Peritoneum (tissue), 1 donor: ENCODE measurements around a stretch of chr3.

DNA sequence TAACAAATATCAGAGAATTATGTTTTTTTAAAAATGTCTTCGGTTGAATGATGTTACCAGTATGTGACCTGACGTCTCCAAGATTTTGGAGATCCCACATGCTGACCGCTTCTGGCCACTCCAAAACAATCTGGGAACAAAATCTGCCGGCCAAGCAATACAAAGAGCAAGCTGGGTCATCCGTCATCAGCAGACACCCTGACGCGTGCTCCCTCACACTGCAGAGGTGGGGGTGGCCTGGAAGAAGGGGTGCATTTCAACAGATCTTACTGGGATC lies 33.6 kb downstream of the HES1 start:
- PRO-cap: no peak

DNA sequence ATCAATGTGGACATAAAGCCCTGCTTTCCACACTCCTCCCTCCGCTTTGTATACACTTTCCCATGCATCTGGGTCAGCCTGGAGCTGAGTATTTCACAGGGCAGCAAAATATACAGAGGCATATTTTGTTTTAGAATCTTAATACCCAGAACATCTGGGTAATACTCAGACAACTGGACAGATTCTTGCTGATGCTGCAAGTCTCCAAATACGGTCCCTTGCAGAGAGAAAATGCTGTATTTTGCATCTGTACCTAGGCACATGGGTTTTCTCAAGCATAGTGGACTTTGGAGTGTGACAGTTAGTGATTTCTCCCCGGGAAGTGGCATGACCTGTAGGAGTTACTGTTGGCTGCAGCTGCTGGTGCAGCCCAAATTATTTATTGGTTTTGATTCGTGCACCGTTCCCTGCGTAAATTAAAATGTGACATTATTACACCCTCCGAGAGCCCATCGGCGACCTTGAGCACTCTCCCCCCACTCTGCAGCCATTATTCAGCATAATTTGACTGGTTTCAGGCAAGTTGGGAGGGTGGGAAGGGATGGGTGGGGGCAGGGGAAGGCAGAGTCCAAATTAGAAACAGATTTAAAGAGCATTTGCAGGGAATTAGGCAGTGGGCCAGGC lies 100.9 kb downstream of the CPN2 start:
- PRO-cap: no peak

- PRO-cap: no peak
Measured at GRCh38 chr3:194252923-194253358, 98.2 kb downstream of the CPN2 start.

- PRO-cap: no peak
Measured at GRCh38 chr3:194267323-194267763, 83.8 kb downstream of the CPN2 start.

DNA sequence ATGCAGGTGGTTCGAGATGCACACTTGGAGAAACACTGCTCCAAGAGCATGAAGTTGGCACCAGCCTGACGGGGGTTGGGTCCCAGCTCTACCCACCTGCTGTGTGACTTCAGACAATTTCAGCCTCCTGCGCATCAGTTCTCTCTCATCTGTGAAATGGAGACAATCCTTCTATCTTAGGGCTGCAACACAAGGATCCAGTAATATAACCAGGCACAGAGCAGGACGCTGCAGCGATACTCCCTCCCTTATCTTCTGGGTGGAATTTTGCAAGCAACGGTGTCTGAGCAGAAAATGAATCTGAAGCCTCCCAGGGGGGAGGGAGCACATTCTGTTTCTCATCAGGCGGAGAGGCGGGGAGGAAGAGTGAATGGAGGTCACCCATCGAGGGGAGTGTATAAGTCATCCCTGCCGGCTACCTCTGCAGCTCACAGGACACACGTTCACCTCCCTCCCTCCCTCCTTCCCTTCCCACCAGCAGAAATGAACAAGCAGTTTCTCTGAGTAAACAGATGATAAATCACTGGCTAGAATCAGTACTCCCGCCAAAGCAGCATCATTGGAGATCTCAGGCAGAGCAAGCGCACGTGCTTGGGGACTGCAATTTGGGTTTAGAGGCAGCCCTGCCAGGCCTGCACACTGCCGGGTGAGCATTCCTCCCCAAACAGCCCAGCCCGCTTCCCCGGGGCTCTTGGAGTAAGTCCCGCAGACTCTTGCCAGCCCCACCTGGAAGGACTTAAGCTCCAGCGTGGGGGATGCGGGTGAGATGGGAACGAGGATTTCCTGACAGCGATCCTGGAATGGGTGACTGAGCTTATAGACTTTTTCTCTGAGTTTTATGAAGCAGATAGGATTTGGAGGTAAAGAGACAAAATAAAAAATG lies 38.4 kb downstream of the CPN2 start:
- PRO-cap: no peak

DNA sequence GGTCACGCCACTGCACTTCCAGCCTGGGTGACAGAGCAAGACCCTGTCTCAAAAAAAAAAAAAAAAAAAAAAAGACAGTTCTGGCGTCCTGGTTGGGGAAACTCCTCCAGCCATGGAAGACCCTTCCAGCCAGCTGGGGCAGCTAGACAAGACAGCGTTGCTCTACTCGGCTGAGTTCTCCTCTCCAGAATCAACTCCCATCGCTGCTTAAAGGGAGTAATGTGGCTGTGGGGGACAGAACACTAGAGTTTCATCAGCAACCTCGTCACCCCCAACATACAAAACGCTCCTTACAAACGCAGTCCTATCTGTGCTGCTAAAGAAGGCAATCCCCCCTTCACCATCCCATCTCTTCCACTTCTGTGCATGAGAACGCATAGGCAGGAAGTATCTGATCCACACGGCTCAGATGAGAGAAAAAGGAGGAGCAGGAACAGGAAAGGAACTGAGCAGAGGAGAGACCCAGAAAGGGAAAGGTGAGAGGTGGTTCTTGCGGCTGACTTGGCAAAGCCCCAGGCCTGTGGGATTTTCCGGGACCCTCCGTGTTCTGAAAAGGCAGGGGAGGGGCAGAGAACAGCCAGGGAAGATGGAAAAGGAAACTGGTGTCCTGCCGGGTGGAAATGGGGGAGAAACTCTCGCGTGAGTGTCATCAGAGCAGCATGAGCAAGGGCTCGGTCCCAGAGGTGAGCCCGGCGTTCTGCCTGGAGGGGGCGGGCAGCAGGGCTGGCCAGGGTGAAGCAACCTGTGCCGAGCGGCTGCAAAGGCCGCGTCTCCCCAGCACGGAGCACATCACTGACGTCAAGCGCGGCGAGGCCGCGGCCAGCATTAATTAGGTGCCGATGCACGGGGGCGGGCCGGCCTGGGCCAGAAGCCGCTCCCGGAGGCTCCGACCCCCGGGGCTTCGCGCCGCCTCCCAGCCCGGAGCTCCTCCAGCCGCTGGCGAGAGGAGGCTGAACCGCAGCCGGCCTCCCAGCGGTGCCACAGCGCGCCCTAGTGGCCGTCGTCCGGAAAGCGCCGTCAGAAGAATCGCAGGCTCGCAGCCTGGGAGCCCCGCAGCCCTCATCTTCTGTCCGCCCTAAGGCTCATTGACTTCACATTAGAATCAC lies 35.9 kb downstream of the CPN2 start:
- PRO-cap: no peak

- PRO-cap: no peak
Measured at GRCh38 chr3:194323459-194324853, 27.2 kb downstream of the CPN2 start.

- PRO-cap: no peak
Measured at GRCh38 chr3:194330423-194331190, 20.5 kb downstream of the CPN2 start.

GRCh38 chr3:194467999-194468934 lies 18.5 kb downstream of the ATP13A3 start:
- PRO-cap: no peak

- PRO-cap: no peak
Measured at GRCh38 chr3:194572094-194572803, 61.0 kb downstream of the TMEM44 start.

DNA sequence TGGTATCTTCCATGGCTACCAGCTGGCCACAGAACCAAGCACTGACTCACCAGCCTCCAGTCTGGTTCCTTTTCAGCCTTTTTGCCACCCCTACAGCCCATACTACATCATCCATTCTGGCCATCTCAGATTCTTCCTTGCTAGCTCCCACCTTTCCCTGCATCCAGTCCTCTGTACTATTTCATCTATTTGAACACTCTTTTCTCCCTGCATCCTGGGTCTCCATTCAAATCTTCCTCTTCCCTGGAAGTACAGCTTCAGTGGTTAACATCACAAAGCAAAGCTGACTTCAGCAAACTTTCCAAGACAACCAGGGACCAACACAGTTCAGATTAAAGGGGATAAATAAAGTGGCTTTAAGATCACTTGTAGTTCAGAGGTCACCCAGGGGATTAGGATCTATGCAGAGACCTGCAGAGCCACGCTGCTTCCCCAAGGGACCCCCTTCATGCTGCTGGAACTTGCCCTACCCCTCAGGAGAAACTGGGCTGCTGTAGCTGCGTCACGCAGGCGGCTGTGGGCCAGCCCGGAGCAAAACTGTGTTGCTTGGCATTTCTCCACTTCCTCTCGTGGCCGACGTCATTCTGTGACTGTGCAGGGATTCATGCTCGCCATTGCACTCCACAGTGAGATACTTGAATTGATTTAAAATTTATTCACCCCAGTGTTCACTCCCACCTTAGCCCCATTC lies 46.0 kb downstream of the TMEM44 start:
- PRO-cap: no peak

- PRO-cap: no peak
Measured at GRCh38 chr3:194715025-194715899, 29.6 kb downstream of the FAM43A start.

- PRO-cap: no peak
Measured at GRCh38 chr3:194856233-194856697, 170.6 kb downstream of the FAM43A start.

DNA sequence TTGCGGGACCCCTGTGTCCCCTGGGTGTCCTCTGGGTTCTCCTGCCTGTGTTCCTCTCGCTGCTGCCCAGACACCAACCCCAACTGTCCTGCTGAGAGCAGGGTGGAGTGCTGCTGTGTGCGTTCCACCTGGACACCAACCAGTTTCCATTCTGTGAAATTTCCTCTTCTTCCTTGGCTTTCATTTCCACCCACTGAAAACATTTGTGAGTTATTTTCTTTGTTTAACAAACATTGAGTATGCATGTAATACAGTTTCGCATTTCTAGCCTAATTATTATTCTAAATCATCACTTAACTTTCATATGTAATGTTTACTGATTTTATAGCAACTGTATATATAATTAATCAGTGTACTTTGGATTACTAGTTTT lies 266.6 kb downstream of the FAM43A start:
- PRO-cap: no peak

DNA sequence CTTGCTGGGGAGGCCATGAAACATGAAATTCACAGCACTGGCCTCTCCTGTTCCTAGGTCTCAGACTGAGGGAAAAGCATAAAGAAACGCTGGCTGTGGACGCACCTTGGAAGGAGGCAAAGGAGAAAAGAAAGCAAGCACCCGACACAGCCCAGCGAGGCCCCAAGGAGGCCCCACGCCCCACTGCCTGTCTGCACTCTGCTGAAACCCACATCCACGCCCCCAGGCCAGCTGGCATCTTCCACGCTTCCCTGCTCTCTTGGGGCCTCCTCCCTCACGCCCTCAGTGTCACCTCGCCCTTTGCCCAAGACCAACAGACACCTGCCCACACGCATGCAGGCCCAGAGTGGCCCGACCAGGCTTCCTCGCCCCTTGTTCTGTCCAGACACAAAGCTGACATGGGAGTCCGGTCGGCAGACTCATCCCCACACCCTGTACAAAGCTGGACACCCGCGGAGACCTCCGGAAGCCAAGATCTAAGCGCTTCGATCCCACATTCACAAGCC lies 176.8 kb downstream of the XXYLT1 start:
- PRO-cap: no peak

DNA sequence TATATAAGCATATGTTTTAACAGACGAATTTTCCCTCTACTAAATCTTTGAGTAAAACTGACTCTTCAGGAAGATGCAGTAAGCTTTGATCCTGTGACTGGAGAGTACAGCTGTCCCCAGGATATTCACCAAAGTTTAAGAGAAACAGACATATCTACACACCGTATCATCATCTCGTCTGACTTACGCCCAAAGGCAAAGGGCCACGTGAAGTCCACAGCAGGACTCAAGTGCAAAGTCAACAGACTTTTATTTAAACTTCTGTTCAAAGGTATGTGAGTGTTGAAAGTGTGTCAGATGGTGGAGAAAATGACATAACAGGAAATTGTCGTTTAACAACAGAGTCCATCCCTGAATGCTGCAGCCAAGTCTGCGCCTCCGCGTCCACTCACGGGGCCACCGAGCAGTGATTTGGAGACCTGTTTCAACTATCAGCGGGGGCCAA lies 165.7 kb downstream of the XXYLT1 start:
- PRO-cap: no peak

DNA sequence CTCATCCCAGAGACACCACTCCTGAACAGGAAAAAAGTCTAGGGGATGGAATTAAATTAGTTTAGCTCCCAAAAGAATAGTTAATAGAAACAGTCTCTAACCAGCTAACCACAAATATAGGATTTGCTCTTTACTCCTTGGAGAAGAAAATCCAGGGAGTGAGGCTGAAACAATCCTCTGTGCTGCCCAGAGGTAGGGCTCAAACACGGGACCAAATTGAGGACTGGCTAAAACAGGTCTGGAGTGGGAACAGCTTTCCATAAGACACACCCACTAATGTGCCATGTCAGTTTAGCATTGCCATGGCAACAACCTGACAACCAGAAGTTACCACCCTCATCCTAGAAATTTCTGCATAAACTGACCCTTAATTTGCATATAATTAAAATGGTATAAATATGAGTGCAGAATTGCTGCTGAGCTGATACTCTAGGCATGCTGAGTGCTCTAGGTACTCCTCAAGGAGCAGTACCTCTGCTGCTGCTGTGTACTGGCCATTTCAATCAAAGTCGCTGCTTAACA lies 82.8 kb downstream of the XXYLT1 start:
- PRO-cap: no peak

- PRO-cap: no peak
Measured at GRCh38 chr3:195195194-195195823, 75.7 kb downstream of the XXYLT1 start.

GRCh38 chr3:195221476-195221915 lies 49.5 kb downstream of the XXYLT1 start:
- PRO-cap: no peak

DNA sequence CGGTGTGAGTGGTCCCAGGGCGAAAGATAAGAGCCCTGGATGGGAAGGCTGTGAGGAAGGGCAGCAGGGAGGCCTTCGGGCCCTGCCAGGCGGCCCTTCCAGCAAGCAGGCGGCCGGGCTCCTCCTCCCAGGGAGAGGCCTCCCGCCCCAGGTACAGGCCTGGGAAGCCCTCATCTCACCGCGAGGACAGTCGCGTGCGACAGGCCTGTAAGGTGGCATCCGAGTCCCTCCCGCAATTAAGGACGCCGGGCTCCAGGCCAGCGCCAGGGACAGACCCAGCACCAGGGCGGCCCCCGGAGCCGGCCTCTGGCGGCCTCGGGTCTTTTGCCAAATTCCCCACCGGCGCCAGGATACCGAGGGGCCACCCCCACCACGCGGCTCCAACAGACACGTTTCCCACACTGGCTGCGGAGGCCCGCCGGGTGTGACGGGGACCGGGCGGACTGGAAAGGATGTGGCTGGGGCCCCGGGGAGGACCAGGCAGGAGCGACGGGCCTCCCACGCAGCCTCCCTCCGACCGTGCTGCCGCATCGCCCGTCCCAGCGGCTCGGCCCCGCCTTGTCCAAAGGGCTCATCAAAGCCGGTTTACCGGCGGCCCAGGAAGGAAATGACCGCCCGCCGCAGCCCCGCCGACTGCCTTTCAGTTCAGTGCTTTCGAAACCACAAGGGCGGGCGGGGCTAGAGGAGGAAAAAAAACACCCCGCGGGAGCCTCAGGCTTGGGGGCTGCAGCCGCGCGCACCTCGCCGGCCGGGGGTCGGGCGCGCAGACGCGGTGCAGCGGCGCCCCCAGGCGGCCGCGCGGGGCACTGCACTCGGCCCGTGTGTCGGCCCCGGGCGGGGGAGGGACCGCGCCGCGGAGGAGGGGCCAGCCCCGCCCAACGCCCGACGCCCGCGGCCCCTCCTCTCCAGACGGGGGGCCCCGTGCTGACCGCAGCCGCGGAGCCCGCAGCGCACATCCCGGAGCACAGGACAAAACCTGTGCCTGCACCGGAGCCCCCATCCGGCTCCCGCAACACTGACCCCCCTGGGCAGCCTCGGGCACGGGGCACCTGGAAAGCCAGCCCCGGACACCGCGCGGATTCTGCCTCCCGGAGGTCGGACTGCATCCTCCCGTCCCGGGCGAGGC lies 11.2 kb downstream of the XXYLT1 start:
- PRO-cap: no peak